Penis (tissue), 1 donor: ENCODE results near the genes DEFB126, NRSN2, NSFL1C and SIRPB1.

DNA sequence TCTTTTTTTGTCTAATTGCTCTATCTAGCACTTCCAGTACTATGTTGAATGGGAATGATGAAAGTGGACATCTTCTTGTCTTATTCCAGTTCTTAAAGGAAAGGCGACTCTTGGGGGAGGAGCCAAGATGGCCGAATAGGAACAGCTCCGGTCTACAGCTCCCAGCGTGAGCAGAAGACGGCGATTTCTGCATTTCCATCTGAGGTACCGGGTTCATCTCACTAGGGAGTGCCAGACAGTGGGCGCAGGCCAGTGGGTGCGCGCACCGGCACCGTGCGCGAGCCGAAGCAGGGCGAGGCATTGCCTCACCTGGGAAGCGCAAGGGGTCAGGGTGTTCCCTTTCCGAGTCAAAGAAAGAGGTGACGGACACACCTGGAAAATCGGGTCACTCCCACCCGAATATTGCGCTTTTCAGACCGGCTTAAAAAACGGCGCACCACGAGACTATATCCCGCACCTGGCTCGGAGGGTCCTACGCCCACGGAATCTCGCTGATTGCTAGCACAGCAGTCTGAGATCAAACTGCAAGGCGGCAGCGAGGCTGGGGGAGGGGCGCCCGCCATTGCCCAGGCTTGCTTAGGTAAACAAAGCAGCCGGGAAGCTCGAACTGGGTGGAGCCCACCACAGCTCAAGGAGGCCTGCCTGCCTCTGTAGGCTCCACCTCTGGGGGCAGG is 12.4 kb upstream of the DEFB126 start:
- PRO-cap: no peak

GRCh38 chr20:137548-138068 is 4.8 kb upstream of the DEFB126 start:
- PRO-cap: no peak

GRCh38 chr20:142514-142793 is at the start of gene DEFB126:
TSS of gene DEFB126 (plus strand) at chr20:142590.
- PRO-cap: no peak

DNA sequence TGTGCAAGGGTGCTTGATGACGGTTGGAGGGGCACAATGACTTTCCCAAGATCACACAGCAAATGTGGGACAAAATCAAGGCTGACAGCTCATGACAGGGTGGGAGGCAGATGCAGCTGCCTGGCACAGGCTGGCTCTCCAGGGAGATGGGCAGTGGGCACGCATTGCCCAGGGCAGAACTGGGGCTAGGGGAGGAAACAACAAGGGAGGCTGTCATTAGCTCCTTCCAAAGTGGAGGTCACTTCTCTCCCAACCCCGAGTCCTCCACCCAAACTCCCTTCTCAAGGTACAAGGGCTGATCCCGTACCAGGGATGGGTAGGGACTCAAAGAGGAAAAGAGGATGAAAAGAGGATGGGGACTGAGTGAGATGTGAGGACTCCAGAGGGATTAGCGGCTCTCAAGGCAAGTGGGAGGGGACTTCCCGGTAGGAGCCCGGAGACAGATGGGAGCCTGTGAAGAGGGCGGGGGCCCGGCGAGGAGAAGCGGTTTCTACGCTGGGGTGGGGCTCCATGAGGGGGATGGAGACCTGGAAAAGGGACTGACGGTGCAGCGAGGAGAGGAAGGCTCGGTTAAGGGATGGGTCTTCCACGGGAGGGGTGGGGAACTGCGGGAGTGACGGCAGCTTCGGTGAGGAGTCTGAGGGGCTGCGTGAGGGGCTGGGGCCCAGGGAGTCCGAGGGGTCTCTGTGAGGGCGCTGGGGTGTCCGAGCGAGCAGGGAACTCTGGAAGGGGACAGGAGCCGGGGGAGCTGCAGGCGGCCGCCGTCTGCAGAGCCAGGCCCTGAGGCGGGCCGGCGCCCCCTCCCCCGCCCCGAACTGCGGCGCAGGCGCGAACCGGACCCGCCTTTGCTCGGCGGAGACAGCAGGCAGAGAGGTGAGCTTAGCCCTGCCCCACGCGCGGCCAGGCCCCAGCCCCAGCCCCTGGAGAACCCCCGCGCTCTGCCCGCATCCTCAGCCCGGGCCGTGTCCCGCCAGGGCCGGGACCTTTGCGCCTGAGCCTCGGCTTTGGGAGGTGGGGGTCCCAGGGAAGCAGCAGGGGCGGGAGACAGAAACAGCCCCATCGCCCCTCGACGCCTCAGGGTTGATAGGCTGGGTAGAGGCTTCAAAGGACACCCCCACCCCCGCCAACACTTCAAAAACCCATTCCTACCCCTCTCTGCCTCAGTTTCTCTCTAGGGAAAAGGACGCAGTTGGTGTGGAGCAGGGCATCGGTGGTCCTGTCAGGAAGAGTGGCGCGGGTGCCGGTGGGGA is at the start of gene NRSN2:
TSS of gene NRSN2 (plus strand) at position 842 of the 1,250 bp plus-strand sequence.
- PRO-cap: unidirectional peak, plus-strand start at position 456 of the sequence; unidirectional peak, plus-strand start at position 511 of the sequence; bidirectional peak, plus-strand start at position 848 of the sequence, minus-strand start at position 782 of the sequence

DNA sequence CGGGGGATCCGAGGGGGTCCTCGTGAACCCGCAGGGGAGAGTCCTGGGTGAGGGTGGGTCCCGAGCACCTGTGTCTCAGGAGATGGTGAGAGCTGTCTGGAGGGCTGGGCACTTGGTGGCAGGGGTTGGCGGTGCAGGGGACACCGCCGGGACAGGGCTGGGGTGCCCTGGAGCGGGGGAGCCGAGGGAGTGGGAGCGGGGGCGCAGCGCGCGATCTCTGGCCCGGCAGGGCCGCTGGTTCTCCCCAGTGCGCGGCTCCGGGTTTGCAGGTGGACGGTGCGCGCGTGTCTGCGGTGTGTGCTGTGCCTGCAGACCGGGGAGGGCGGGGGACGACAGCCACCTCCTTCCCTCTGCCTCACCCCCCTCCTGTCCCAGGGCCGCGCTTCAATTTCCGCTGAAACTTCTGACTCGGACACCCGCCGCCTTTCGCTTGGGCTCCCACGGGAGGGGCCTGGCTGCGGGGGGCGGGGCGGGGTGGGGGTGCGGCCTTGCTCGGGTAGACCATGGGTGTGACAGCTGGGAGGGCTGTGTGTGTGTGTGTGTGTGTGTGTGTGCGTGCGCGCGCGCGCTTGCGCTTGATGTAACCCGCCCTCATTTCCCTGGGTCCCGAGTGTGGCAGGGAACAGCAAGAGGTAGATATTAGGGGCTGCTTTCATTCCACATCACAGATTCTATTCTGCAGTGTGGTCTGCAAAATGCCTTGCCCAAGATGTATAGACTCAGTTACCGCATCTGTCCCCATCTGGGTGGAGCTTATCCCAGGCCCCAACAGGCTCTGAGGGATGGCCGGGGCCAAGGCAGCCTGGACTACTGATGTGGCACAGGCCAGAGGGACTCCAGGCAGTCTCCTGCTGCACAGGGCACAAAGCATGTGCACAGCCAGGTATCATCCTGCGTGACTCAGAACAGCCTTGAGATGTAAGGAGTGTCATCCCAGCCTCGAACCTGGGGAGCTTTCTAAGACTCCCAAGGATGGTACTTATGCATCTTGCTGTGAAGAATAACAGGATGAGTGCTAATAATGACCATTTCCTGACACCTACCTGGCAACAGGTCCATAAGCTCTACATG is 1.3 kb downstream of the TRIB3 start:
- PRO-cap: no peak

GRCh38 chr20:595381-596017 is 14.6 kb downstream of the TCF15 start:
- PRO-cap: no peak

GRCh38 chr20:602364-602962 is 7.6 kb downstream of the TCF15 start:
- PRO-cap: no peak

DNA sequence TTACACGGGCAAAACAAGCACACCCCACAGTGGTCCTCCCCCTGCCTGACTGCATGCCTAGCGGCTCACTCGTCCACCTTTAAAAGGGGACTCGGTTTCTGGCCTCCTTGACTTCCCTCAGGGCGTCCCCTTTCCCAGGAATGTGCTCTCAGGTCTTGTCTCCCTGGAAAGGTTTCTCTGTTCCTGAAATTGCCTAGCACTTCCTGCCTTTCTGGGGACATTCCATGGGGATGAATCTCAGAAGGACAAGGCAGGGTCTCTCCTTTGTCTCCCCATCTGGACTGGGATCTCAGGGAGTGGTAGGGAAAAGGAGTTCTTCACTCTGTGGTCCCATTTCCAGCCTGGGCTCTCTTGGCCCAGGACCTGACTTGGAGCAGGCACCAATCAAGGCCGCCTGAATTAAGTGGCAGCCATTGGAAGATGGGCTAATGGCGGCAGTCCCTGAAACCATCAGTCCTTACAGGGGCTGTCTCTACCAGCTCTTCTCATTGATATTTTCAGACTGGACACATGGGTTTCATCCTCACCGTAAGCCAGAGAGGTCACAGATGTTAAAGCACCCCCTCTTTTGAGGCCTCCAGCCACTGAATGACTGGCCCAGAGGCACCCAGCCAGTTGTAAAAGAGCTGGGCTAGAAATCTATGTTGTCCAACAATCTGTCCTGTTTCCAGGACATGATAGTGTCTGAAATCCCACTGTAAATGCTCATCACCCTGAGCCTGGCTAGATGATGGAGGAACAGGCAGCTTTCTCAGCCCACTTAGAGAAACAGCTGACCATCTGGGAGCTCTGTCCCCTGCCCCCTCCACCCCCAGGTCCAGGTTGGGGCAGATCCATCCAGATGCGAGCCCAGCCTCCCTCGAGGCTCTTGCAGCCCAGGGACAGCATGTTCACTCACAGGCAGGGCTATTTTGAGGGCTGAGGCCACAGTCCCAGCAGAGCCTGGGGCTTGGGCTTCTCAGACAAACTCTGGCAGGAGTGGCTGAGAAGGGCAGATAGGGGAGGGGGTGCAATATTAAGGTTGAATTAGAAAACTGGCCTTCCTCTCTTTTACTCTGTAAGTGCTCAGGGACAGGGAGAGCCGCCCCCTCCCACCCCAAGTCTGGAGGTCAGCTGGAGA is 4.5 kb downstream of the TCF15 start:
- PRO-cap: no peak

- PRO-cap: no peak
Observed at GRCh38 chr20:647896-648869, 4.8 kb downstream of the SRXN1 start.

- PRO-cap: no peak
Observed at GRCh38 chr20:775587-776325, 7.5 kb upstream of the SLC52A3 start.

GRCh38 chr20:844198-845312 is 11.0 kb downstream of the FAM110A start:
- PRO-cap: bidirectional peak, plus-strand start at chr20:844640, minus-strand start at chr20:844478

DNA sequence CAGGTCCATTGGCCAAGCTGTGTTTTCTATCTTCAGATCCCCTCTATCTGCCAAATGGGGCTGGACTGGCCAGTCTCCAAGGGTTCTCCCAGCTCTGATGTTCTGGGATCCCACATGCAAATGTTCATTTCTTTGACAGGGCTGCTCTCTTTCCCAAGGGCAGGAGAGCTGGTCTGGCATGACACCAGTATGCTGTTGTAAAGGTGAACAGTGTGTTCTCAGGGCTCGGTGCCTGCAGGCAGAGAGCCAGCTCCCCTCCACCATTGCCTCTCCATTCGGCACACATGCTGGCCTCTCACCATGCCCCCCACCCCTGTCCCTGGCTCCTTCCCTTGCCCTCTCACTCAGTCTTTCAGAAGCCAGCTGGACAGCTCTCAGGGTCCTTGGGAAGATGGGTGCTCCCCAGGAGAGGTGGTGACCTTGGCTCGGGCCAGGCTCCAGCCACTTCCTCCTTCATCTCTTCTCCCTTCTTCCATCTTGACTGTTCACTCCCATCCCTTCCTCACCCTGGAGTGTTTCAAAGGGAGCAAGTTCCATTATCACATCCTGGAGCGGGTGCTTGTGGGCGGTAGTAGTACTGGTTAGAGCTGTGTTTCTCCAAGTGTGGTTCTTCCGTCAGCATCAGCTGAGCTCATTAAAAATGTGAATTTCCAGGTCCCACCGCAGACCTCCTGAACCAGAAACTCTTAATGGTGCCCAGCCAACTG is 24.7 kb downstream of the ANGPT4 start:
- PRO-cap: no peak

DNA sequence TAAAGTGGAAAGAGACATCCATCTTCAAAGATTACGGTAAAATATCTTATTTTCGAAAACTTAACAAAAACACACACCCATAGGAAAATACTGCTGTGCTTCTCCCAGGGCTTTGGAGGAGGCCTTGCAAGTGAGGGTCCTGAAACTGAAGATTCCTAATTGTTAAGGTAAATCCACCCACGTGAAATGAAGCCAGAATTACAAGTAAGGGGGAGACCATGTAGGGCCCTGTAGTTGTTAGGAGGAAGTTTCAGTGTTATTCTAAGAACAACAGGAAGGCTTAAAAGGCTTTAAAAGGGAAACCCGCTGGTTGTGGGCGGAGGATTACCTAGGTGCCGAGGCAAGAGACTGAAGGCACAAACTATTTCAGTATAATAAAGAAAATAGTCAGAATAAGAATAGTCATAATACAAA is 10.1 kb upstream of the RAD21L1 start:
- PRO-cap: no peak

GRCh38 chr20:1226339-1226829 is 540 bp downstream of the RAD21L1 start:
- PRO-cap: no peak

DNA sequence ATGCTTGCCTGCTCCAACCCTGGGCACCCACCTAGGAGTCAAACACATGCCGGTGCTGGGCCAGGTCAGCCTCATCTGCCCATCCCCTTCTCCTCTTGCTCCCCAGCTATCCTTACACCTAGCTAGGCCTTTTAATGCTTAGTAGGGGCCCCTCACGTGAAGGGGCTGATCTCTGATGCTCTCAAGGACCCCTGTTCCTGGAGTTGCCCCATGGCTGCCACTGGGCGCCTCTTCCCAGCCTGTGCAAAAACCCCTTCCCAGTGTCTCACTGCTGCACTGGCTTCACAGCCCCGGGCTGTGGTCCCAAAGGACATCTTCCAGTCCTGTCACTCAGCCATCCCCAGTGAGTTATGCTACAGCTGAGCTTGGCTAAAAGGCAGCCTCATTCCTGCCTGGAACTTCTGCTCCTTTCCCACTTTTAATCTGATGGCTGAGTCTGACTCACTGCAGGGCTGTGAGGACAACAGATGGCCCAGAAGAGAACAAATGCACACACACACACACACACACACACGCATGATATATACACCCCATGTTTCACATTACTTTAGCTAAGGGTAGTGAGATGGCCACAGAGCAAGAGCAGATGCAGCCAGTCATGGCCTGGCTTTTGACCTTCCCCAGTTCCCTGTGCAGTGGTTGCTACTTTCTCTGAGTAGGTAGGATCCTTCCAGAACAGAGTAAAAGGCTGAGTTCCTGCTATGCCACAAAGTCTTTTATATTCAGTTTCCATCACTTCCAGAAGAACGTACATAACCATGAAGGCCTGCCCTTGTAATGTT is 12.9 kb upstream of the SDCBP2 start:
- PRO-cap: no peak

GRCh38 chr20:1391558-1392414 is 1.1 kb downstream of the FKBP1A start:
- PRO-cap: no peak

GRCh38 chr20:1466755-1467374 is at the start of gene NSFL1C:
TSS of gene NSFL1C (minus strand) at chr20:1466849.
- PRO-cap: unidirectional peak, minus-strand start at chr20:1466837

DNA sequence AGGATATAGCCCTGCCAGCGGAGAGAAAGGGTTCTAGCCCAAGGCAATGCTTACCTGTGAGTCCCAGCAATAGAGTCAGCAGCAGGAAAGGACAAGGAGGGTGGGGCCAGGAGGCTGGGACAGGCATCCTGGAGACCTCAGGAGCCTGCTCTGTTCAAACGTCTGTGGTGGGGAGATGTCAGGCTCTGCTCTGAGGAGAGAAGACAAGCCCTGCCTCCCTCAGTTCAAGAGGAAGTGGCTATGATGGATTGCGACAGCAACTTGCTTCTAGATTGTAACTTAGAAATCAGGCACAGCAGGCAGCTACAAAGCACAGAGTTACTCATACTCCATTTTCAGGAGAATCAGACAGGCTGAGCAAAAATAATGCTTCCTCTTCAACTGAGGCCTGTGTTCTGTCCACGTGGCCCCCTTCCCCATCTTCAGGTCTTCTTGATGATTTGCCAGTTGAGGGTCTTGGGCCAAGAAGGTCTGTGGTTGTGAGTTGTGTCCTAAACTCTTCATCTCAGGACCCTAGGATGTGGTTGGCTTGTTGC is 31.1 kb upstream of the SIRPD start:
- PRO-cap: no peak

GRCh38 chr20:1619608-1620136 is at the start of gene SIRPB1:
TSS of gene SIRPB1 (minus strand) at chr20:1620009.
- PRO-cap: no peak

- PRO-cap: bidirectional peak, plus-strand start at chr20:1803855, minus-strand start at chr20:1803678
Observed at GRCh38 chr20:1802898-1803970, 92.0 kb upstream of the SIRPA start.